H4 (cell line): ENCODE data around the genes USP17L15 and DEFB131A.

DNA sequence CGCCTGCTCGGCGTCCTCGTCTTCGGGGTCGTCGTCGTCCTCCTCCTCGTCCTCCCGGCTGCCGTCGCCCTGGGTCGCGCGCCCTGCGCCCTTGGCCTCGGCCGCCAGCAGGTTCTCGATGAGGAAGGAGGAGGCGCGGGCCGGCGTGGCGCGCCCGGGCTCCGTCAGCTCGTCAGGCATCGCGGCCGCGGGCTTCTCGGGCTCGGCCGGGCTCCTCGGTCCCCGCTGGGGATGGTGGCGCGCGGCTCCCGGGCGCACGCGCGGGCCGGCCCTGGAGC lies 265 bp downstream of the HMX1 start:
- RAMPAGE, long total RNA, result no peak

DNA sequence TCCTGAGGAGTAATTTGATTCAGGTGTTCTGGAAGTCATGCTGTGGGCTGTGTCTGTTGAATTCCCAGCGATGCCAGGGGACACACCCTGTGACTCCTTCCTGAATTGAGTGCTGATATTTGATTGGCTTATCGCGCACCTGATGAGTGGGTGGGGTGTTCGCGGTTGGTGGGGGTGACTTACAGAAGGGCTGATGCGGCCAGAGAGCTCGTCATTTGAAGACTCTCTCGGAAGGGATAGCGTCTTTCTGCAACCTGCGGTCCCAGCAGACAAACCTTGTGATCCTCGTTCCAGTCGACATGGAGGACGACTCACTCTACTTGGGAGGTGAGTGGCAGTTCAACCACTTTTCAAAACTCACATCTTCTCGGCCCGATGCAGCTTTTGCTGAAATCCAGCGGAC lies at the start of gene USP17L15:
Gene USP17L15 (plus strand): TSS at position 300 of the 403 bp plus-strand sequence.
- RAMPAGE, long total RNA, result no peak

GRCh38 chr4:9381159-9381500 lies 18.2 kb downstream of the USP17L30 start:
- RAMPAGE, long total RNA, result no peak

GRCh38 chr4:9444237-9444659 lies at the start of gene DEFB131A:
Gene DEFB131A, plus strand, starts transcription at chr4:9444414.
- RAMPAGE, long total RNA, result no peak

DNA sequence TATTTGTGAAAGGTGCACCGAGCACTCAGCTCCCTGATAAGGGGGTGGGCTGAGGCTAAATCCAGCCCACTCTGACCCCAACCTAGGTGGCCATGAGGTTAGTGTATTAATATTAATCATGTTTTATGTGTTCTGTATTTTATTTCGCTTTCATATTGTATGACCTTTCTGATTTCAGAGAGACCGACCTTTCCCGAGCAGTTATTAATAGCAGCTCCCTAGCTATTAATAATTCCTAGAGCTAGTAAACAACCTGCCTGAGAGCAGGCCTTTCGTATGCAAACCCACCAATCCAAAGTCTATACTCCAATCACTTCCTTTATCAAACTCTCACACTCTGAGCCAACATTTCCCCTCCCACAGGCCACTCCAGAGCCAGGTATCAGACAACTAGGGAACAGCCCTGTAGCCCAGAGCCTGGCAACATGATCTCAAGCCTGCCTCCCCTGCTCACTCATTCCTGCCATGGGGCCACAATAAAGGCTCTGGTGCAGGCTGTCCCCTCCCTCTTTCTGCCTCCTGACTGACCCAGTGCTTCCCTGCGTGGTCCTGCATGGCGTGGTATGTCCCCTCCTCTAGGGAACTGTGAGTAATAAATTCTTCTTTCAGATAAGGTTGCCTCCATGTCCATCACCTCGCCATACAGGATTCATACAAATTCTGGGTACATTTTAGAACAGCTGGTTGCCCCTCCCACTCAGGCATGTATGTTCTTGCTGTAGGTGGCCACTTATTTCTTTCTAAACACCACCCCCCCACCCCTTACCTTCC lies 73.7 kb downstream of the SLC2A9 start:
- RAMPAGE, long total RNA, result no peak

GRCh38 chr4:10090220-10090881 lies 26.2 kb downstream of the WDR1 start:
- RAMPAGE, long total RNA, result no peak

DNA sequence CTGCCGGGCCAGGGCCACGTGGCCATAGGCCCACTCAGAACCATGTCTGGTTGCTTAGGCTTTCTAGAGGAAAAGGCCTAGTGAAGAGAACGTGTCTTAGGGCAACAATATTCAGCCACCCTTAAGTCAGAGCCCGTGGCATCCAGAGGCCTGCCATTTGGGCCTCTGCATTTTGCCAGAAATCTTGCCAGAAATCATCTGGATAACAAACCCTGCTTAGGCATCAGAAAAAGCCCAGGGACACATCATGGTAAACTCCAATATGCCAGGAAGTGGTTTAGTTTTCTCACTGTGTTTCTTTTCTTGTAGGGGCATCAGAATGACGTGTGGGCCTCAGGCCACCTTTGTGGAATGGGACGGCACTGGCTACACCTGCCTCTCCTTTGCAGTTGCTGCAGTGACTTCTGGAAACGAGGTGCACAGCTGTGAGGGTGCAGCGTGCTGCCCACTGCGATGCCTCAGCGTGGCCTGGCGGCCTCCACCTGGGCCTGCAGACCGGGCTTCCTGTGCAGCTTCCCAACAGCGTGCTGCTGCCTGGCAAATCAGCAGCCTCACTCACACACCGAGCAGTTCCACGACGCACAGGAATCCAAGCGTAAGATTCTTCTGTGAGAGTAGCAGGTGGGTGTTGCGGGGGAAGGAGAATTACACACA lies 17.3 kb downstream of the WDR1 start:
- RAMPAGE, long total RNA, result no peak

DNA sequence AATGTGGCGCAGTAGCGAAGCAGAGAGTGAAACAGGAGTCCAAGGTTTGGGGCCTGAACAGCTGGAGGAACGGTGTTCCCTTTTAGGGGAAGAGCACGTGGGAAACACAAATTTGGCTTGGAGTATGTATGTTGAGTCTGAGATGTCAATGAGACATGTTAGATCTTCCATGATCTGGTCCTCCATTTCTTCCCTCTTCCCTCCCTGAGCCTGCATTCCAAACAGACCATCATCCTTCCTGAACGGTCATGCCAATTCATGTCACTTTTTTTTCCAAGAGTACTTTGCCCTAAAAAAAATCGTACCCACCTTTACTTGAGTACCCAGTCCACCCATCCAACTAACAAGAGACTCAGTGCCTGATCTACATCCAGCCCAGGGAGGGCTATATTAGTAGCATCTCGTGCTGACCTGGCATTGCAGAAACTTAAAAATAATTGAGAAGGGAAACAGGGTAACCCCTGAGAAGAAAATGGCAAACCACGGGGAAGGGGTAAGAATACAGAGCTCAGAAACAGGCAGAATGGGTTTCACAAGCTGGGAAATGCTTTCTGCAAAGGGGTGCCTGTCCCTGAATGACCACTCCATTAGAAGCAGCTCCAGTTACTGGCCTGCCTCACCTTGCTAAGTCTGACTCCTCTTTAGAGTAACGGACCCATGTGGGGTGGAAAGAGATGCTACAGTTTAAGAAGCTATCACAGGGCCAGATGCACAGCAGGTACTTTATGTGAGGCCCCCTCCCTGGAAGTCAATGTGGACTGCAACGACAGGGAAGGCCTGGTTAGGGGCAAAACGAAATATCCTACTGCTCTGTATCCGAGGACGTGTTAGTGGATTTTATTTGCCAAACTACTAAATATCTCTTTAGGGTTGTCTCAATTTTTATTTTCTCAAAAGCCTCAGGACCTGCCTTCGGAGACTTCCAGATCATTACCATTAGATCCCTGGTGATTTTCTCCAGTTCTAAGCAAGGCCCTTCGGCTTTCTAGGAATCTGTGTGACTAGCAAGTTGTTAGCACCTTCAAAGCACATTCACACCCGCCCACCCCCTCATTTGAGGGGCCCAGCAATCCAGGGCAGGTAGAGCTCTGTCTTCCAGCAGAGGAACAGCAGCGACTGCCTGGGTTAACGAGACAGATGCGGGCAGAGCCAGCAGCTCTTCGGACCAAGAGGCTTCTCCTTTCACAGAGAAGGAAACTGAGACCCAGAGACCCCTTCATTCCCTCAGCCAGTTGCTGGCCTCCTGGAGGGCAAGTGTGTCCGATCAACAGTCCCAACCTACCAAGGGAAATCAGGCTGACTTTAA lies 2.4 kb downstream of the WDR1 start:
- RAMPAGE, long total RNA, result no peak

DNA sequence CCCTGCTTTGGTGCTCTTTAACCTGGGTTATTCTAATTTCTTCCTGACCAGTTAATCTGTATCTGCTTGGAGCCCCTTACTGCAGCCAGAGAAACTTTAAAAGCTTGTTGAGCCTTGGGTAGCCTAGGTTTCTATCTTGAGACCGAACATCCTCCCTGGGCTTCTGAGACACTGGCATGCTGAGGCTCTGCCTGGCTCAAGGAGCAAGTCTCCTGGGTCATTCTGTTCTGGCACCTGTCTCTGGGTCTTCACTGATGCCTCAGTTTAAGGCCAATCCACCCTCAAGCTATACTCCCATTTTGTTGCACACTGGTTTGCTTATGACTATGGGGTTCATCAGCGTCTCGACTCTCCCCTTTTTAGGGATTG lies 3.8 kb upstream of the WDR1 start:
- RAMPAGE, long total RNA, result no peak

GRCh38 chr4:10120877-10121425 lies 4.4 kb upstream of the WDR1 start:
- RAMPAGE, long total RNA, result no peak

DNA sequence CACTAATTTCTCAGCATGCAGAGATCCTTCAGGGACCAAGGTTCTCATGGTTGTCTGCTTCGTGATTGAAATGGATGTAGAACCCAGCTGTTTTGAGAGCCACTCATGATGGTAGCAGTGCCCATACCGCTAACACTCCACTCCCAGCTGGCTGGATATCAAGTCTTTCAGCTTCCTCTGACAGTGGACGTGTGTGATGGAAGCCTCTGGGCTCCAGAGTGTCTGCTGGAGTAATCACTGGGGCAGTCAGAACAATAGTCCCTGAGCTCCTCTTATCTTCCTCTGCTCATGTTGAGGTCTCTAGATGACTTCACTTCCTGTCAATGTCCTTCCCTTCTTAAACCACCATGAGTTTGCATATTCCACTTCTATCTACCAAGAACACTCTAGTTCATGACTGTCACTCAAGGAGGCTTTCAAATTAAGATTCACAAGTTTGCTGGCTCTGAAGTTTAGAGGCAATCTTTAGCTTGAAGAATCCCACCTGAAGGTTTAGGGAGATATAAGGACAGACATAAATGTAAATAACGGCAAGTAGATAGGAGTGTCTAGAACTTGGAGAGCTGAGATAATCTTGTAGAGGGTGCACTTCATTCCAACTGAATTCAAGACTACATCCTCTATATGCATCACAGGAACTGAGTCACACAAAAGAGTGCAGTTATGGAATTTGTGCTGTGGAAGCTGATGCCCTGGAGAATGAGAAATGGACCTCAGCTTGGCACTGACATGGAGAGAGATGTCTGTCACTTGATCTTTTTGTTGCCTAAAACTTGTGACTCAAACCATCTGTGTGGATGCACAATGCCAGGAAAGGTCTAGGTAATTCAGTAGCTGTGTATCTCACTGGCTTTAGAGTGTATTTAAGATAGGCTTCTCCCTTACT lies 64.6 kb upstream of the WDR1 start:
- RAMPAGE, long total RNA, result no peak

- RAMPAGE, long total RNA, result no peak
These were observed 17.2 kb downstream of the ZNF518B start for GRCh38 chr4:10439801-10440721.

DNA sequence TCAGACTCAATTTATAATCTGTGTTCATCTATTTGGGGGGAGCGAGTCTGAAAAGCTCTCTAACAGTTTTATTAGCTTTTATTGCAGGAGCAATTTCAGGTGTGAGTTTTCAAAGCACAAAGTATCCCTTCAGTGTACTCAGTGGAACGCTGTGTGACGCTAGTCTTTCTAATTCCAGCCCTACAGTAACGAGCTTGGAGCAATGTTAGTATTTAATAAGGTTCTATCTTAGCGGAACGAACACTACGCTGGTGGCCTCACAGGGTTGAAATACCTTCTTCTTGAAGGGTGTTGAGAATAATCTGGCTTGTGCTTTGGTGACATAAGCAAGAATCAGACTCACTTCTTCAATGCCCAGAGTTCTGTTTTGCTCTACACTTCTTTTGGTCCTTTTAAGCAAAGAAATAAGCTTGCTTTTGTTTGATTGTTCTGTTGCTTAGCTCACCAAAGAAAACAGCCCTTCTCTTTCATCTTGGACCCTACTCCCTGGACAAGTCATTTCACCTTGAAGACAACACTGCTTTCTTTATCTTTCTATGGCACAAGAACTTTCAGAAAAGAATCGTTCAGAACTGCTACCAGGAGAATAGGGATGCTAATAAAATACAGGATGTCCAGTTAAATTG lies 8.2 kb downstream of the HS3ST1 start:
- RAMPAGE, long total RNA, result no peak

- RAMPAGE, long total RNA, result no peak
These were observed 999 bp upstream of the HS3ST1 start for GRCh38 chr4:11429708-11430077.

DNA sequence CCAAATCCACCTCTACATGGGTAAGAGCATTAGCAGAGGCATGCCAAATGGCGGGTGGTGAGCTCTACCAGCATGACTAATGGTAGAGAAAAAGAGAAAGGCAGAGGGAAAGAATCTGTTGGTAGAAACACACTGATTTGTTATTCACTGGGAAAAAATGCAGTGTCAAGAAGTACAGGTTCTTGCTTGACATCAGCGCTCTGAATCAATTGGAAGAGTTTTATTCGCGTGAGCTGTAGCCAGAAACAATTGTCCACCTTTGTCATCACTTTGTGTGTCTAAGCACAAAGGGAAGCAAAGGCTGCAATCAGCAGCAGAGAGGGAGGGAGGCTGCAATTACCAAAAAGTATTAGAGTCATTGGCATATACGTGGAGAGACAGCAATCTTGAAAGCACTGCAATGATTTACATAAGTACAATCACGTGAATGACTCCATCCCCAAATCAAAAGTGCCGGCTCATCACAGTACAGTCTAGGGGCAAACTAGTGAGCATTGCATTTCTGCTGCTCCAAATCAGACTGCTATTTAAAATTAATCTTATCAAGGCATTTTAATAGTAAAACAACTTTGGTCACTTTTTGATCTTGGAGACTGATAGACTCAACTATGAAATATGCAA lies 67.8 kb upstream of the HS3ST1 start:
- RAMPAGE, long total RNA, result no peak

- RAMPAGE, long total RNA, result no peak
These were observed 76.9 kb upstream of the HS3ST1 start for GRCh38 chr4:11505648-11505995.

DNA sequence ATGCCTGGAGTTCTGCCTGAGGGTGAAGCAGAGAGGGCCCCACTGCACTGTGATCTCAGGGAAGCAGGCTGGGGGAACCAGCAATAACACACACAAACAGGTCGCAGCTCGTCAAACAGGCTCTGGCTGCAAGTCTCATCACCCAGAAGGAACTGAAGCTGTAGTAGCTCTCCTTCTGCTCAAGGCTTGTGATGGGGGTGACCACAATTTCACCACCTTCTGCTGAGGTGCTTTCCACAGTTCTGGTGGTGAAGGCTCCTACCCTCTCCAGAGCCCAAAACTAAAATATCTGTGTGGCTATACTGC lies 687.4 kb upstream of the HS3ST1 start:
- RAMPAGE, long total RNA, result no peak

- RAMPAGE, long total RNA, result no peak
These were observed 38.4 kb downstream of the RAB28 start for GRCh38 chr4:13445258-13446552.

- RAMPAGE, long total RNA, result no peak
These were observed 1.0 kb downstream of the RAB28 start for GRCh38 chr4:13483071-13483517.

- RAMPAGE, long total RNA, result no peak
These were observed 228.6 kb upstream of the BOD1L1 start for GRCh38 chr4:13856161-13856421.